ENCODE results near the genes SLC39A8 and CISD2.

GRCh38 chr4:101143520-101144514 lies 203.5 kb downstream of the PPP3CA start:
- PRO-cap = no peak

DNA sequence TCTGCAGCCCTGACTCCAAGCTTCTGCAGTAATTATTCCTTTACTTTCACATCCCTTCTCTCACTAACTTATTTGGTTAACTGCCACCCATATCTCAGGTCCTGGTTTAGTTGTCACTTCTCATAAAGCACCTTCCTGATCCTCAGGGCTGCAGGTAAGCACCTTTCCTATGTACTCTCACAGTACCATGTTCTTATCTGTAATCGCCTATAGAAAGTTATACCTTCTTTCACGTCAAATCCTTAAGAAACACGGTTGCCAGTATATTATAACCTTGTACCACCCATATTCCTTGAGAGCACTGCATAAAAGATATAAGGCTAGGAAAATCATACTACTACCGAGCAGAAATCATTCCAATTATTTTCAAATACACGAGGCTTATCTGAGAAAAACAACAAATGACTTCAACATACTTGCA lies 72.1 kb downstream of the PPP3CA start:
- PRO-cap = no peak

DNA sequence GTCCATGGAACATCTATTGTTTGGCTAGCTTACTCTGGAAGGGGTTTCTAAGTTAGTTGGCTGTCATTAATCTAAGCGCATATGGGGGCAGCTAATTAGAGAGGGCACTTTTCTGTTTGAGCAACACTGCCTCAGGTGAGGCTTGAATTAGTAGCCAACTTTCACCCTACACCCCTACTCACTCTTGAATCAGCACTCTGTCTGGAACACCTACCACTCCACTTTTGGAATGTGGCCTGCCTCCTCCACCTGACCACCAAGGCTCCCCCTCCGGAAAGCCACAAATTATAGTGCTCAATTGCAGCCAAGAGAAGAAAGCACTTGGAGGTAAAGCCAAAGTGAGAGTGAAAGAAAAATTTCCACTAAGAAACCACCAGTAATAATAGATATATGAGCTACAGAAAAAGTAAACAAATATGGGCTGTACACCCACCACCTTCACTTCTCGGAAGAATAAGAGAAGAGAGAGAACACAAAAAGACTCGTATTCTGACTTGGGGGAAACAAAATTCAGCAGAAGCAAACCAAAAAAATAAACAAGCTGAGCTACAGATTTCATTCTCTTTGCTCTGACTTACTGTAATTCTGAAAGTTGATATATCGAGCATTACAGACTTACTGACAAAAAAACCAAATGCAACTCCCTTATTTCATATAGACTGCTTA lies 41.1 kb downstream of the PPP3CA start:
- PRO-cap = no peak

- PRO-cap = no peak
These were observed 1.3 kb upstream of the PPP3CA start for GRCh38 chr4:101348728-101348871.

DNA sequence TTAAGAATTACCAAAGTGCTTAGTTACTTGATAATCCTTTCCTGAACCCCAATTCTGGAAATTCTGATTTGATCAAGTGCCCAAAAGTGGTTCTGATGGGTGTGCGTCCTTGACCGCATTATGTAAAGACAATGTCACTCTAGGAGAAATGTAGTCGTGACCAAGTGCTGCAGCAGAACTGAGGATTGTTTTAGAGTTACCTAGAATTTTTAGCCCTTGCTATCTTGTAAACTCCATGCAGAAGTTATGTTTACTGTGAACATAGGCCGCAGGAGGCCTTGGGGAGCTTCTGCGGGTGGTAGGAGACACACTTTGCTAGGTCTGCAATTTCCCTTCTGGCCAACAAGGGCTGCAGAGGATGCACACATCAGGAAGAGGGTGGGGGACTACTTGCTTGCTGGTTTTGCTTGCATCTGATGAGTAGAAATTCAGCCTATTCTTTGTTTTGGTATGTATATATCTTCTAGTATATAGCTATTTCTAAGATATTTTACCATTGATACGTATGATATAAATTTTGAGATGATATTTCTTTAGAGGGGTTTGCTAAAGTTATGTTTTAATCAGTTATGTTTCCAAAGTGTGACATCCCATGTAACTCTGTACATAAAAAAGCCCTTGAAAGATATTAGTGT lies 23.1 kb downstream of the BANK1 start:
- PRO-cap = no peak

DNA sequence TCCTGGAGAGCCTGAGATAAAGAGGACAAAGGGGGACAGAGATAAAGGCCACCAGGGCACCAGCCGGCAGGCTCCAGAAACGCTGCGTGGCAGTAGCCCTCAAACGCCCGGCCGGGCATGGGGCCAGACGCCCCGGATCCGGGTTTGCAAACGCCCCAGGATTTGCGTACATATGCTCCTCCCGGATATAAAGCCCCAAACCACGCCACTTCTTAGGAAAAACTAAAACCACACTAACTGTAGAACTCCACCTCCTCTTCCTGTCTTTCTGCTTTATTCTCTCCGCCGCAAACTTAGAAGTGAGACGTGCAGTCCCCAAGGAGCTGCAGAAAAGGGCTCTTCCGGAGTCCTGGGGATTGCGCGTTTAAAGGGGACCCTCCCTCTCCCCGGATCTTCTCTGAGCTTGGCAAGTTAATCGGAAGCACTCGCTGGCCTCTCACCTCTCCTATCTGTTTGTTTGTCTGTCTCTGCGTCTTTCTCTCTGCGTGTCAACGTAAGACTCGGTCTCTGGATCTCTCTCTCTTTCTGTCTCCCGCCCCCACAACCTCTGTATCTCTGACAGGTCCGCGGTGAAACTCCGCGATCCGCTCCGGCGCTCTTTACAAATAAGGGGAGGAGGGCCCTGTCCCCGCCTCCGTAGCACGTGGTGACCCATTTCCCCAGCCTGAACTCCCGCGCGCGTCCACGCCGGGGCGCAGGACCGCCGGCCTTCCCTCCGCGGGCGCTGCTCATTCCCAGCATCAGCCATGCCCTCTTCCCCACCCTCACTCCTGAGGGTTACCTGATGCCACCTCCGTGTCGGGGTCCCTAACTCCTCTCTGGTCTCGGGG lies at the start of gene SLC39A8:
Gene SLC39A8 (minus strand): TSS at position 578 of the 830 bp plus-strand sequence.
- PRO-cap = unidirectional peak, minus-strand start at position 119 of the sequence; unidirectional peak, minus-strand start at position 578 of the sequence

DNA sequence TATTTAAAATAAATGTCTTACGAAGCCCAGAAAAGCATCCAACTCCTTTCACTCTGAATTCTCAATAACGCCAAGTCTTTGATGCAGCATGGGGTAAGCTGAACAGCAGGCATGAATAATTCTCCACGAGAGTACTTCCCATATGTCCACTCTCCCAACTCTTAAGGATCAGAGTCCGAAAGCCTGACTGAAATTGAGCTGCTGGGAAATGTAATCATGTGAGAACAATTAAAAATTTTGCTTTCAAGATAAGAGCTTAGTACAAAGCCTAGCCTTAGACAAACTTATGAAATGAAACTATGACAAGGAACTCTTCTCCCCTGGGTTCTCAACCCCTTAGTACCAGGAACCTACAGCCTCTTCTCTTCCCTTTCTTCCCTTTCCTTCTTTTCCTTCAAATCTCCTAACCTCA lies 7.6 kb upstream of the SLC39A8 start:
- PRO-cap = no peak

DNA sequence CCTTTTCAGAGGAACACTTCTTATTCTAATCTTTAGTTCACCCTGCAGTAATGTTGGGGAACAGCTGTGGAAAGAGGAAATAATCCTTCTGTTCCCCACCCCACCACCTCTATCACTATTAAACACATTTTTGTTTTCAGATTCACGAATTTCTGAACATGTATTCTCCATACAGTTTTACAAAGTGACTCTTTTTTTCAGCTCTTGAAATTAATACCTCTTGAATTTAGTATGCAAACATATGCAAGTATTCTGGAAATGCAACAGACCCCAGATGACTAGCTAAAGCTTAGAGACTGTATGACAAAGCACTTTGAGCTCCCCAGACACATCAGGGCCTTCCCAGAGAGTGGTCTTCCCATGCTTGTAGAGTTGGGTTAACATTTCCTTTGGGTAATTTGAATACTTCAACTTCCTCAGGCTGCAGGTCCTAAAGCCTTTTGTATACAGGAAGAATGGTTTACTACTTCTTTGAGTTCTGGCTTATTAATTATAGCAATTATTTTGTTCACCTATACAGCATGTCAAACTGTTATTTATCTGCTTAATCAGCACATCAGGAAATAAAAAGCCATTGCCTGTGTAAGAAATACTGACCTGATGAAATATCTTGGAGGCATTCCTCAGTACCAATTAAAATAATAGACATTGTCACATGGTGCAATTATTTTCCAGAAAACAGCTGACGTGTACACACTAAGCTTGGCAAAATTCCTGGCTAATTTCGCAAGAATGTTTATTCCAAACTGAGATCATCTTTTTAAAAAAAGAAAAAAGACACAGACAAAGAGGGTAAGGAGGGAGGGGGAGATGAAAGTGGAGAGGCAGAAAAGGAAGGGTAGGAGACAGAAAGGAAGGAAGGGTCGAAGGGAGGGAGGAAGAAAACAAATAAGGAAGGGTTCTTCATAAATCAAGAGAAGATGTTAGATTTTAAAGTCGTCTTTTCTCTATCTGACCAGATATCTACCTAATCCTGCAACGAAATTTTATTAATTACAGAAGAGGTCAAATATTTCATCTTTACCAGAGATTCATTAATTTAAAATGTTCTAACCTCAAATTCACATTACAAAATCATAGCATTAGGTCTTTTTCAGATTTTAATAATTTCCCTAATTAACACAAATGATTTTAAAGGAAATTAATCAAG lies 62.0 kb upstream of the NFKB1 start:
- PRO-cap = no peak

DNA sequence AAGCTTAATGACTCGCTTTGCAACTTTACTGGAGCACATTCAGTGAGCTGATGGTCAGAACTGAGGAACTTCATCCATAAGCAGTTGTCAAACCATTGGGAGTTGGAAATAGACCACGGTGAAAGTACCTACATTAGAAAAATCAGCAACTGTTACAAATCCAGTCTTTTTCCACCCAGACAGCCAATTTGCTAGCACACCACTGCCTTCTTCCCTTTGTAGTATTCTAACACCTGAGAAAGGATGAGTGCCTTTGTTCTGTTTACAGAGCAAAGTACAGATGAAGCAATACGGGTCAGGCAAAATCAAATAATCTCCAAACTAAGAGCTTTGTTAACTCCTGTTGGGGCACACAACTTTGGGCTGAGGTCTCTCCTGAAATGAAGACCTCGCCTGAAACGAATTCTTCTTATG lies 59.0 kb upstream of the NFKB1 start:
- PRO-cap = no peak

DNA sequence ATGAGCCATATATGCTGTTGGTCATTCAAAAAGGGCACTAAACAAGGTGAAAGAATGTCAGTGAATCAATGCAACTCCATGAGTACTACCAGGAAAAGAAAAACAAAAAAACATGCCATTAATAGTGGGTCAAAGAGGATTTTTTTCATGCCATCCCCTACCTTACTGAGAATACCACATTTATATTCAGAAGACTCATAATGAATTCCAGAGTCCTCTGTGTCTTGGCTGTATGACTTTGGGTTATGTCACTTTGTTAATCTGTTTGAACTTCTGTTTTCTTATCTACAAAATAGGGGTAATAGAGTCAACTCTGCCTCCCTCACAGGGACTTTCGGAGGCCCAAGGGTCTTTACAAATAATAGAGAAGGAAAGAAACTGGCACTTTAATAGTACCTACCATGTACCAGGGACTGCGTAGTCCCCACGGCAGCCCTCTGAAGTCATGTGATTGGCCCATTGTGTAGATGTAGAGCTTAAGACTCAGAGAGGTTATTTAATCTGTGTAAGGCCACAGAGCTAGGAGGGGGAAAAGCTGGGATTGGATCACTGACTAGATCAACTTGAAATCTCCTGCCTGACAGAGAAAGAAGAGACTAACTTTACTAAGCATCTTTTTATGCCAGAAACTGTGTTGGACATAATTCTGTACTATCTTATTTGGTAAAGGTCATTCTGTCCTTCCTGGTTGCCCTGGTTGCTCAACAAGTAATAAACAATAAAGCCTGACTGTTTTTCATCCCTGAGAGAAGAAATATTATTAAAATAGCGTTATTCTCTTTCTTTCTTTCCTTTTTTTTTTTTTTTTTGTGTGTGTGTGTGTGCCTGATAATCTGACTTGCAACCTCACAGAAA lies 59.5 kb downstream of the NFKB1 start:
- PRO-cap = no peak

DNA sequence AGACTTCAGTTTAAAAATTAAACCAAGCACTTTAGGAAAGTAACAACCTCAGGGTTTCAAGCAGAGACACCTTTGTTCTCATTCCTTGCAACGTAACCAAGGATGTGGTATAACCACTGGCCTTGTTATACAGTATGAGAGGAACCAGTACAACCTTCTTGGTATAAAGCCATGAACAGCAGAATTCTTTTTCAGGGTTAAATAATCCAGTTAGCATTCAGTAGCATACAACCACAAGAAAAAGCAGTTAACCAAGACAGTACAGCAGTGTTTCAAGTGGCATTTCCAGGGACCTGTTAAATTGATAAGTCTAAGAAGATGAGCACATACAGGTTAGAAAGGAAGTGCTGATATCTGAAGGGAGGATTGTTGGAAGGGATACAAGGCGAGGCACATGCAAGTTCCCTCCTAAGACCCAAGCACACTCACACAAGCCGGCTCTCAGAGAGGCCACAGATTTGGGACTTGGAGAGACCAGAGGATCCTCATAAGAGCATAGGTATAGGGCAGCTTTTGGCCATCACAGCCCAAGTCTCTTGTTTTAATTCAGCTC lies 97.4 kb downstream of the NFKB1 start:
- PRO-cap = no peak

DNA sequence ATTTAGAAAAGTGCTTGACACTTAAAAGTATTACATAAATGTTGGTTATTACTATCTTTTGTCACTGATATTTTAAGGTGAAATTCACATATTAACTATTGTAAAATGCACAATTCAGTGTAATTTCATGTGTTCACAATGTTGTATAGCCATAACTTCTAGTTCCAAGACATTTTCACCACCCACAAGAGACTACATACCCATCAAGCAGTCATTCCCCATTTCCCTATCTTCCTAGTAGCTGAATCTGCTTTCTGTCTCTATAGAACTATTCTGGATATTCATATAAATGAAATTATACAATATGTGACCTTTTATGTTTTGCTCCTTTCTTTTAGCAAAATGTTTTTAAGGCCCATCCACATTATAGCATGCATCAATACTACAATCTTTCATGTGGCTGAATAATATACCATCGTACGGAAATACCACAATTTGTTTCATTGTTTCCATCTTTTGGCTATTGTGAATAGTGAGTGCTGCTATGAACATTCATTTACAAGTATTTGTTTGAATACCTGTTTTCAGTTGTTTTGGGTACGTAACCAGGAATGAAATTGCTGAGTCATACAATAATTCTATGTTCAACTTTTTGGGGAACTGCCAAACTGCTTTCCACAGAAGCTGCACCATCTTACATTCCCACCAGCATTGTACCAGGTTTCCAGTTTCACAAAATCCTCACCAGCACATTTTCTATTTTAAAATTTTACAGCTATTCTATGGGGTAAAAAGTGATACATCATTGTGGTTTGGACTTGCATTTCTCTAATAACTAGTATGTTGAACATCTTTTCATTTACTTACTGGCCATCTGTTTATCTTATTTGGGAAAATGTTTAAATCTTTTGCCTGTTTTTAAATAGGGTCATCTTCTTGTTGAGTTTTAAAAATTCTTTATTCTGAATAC lies 28.5 kb upstream of the MANBA start:
- PRO-cap = no peak

GRCh38 chr4:102815544-102815954 lies 11.8 kb downstream of the UBE2D3 start:
- PRO-cap = no peak

GRCh38 chr4:102817485-102817965 lies 9.8 kb downstream of the UBE2D3 start:
- PRO-cap = no peak

DNA sequence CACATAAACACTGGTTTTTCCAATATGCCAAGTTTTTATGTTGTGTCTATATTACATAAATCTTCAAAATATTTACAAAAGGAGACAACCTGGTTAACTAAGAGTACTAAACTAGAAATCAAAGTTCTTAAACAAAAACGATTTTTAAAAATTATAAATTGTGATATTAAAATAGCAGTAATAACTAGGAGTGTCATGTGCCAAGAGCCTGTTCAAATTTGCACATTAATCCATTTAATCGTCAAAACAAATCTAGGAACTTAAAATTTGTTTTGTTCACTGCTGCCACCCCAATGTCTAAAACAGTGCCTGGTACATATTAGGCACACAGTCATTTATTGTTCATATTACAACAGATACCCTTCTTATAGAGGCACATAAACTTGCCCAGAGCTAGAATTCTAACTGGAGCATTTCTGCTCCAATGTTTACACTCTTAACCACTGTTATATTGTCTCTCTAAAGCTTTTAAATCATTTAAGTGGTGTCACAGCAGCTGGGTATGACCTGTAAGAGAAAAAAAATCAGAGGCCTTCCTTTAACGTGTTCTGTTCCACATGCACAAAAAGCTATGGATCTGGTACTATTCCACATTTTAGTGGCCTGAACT lies 3.1 kb downstream of the UBE2D3 start:
- PRO-cap = no peak

- PRO-cap = bidirectional peak, plus-strand start at chr4:102869041, minus-strand start at chr4:102868895; bidirectional peak, plus-strand start at chr4:102869326, minus-strand start at chr4:102869228
These were observed at the start of gene CISD2 for GRCh38 chr4:102868935-102869860. TSS of gene CISD2 (plus strand) at chr4:102868992.

- PRO-cap = no peak
These were observed 41.1 kb upstream of the BDH2 start for GRCh38 chr4:103140668-103141206.

DNA sequence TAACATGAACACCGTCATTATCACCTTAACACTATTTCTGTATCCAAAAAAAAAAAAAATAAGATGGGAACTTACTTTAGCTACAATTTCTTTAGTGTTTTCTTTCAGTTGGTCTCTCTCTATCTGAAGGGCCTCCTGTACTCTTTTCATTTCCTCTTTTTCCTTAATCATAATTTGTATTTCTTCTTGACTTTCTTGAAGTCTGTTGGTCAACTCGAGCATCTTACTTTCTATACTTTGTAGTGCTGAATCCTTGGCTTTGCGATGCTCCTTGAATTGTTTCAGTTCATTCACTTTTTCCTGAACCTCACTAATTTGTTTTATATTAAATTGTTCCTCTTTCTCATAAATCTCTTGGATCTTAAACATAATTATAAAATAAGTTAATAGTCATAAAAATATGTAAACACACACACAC lies 45.4 kb upstream of the BDH2 start:
- PRO-cap = no peak

DNA sequence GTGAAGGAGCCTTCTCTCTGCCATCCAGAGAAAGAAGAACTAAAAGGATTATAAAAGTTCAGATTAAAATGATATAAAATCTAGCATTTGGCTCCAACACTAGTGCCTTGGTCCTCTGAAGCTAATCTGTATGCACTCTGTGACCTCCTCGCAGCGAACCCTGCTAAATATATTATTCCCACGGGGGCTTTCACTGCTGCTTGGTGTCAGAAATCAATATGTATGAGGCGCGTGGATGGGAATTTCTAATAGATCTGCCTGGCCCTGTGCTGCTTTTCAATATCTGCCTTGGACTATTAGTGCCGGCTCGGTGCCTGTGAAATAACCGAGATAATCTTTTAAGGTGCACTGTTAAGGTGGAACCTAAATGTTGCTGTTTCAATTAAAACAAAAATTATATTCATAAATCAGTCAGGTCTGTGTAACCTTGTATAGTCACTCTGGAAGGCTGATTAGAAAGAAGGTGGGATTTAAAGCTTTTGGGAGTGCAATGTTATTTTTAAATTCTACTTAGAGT lies 69.6 kb downstream of the CXXC4 start:
- PRO-cap = no peak

GRCh38 chr4:104490747-104491912 lies 3.6 kb downstream of the CXXC4 start:
- PRO-cap = bidirectional peak, plus-strand start at chr4:104491332, minus-strand start at chr4:104491362